Measurements from ENCODE around the genes CLDN1 and GMNC.

DNA sequence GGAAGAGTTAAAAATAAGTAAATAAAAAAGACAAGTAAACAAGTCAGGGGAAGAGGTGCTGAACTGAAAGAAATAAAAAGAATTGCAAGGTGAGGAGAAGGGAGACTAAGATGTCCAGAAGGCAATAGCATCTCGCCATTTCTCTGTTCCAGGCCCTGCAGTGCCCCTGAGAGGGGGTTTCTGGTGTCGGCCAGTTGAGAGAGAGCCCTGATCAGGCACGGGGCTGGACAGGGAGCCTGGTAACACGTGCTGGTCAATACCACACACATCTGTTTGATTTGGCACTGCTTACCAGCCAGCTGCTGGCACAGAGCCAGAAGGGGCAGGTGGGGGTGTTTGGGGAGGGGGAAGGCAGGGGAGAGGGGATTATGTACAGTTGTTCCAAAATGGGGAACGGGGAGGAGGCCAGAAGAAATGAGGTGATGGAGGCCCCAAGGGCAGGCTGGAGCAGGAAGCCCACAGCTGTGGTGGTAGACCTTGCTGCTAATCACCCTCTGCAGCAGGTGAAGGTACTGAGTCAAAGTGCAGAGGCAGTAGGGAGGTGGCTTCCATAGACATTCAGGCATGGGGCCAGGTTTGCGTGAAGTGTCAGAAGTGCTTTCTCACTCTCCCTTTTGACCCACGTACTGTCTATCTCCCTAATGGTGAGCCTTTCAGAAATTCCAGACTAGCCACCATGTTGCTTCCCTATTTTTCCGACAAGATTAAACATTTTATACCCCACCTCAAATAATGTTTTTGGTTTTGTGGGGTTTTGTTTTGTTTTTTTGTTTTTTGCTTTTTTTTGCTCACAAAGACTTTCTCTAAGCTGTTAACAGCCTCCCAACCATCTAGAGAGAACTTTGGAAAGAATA lies 153.5 kb upstream of the LPP start:
- CAGE, long polyA plus RNA: no peak
- RRBS: no CpG with 5 or more reads among the region's 8 CpGs

DNA sequence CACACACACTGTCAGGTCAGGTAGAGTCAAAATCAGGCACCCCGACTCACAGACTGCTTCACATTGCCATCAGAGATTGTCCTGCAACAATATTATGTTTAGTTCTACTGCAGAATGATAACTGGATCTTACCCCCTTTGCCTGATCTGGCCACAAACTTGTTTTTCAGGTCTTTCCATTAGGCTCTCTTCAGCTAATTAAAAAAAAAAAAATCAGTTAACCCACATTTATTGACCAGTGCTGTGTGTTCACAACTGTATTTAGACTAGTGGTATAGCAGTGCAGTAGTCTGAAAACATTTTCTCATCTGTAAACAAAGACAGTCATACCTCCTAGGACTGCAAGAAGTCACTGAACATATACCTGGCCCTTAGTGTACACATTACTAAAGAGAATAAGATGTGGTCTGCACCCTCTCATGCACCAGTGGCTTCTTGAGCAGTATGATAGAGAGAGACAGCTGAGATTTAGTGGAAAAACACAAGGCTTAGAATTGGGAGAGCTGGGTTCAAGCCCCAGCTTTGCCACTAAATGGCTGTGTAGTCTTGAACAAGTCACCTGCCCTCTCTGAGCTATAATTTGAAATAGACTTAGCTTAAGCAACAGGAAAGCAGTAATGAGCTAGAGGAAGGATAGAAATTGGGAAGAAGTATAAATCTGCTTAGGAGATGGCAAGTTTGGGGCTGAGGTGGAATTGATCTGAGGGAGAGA lies 22.6 kb downstream of the LPP start:
- CAGE, long polyA plus RNA: no peak
- RRBS: no CpG with 5 or more reads among the region's 1 CpG

DNA sequence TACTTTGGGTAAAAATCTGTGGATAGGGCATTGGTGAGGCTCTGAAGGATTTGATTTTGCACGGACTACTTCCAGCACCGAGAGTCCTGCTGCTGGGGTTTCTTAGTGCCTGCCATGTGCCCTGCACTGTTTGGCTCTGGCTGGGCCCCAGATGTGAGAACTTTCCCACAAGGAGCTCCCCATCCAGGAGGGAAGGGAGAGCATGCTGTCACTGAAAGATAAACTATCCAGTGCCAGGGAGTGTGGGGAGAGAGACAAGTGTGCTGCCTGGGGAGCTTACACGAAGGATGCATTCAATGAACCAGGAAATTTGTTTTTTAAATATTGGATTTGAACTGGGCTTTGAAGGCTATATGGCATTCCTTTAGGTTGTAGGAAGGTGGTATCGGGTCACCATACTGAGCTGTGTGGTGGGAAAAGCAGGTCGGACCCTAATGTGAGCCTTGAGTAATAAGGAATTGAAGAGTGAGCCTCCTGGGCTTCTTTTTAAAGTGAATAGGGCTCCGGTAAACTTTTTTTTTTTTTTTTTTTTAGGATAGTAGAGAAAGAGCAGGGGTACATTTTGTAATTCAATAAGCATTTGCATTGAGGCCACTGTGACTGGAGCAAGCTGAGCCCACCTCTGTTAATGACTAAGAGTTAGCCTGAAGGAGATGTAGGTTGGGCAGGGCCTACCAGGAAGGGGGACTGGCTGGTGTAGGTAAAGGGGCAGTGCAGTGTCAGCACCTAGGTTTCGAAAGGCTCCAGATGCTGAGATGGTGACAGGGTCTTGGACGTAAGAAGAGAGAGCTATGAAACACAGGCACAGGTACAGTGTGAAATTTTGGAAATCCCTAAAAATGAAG lies 30.4 kb downstream of the LPP start:
- CAGE, long polyA plus RNA: no peak
- RRBS: no CpG with 5 or more reads among the region's 8 CpGs

- CAGE, long polyA plus RNA: no peak
- RRBS: no CpG with 5 or more reads among the region's 4 CpGs
Measured at GRCh38 chr3:188214313-188215050, 60.5 kb downstream of the LPP start.

- CAGE, long polyA plus RNA: no peak
- RRBS: no CpG with 5 or more reads among the region's 4 CpGs
Measured at GRCh38 chr3:188239403-188240484, 85.8 kb downstream of the LPP start.

DNA sequence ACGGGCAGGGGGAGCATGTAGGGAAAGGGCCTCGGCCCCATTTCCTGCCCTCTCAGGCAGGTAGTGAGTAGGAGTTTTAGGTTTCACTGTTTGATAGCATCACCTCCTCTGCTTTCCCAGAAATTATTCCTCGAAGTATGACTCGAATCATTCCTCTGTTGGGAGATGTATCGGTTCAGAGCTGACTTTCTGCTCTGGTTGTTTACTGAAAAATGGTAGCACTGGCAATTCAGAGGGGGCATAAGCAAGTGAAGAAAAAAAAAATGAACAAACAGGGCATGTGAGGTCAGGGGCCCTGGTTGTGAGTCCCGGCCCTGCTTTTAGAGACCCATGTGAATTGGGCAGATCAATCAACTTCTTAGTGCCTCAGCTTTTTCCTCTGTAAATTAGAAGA lies 130.8 kb downstream of the LPP start:
- CAGE, long polyA plus RNA: no peak
- RRBS: no CpG with 5 or more reads among the region's 6 CpGs

GRCh38 chr3:188468589-188469184 lies 314.7 kb downstream of the LPP start:
- CAGE, long polyA plus RNA: no peak
- RRBS: no CpG with 5 or more reads among the region's 4 CpGs

DNA sequence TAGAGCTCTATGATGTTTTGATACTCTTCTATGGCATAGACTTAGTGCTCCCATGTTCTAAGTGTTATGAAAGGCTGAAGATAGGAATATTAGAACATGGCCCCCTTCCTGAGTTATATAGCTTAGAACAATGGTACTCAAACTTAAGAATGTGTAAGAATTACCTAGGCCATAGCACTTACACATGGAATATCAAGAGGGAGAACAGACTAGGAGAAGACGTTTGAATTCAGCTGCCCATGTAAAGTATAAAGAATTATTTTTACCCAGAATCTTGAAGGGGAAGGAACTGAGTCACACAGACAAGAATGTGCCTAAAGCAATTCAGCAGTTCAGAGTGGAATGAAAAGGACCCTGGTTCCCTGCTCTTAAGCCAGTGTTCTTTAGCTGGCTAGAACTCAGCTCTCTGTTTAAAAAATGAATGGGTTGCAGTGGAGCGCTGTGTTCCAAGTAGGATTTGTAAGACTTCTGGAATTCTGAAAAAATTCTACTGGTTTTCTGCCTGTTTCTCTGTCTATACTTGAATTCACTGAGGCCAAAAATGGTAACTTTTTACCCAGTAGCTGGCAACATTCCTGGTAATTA lies 440.1 kb downstream of the LPP start:
- CAGE, long polyA plus RNA: no peak
- RRBS: no CpG with 5 or more reads among the region's 2 CpGs

GRCh38 chr3:188688550-188689105 lies 483.1 kb upstream of the TPRG1 start:
- CAGE, long polyA plus RNA: no peak
- RRBS: no CpG with 5 or more reads among the region's 3 CpGs

GRCh38 chr3:188701309-188701831 lies 470.4 kb upstream of the TPRG1 start:
- CAGE, long polyA plus RNA: no peak
- RRBS: no CpG with 5 or more reads among the region's 5 CpGs

DNA sequence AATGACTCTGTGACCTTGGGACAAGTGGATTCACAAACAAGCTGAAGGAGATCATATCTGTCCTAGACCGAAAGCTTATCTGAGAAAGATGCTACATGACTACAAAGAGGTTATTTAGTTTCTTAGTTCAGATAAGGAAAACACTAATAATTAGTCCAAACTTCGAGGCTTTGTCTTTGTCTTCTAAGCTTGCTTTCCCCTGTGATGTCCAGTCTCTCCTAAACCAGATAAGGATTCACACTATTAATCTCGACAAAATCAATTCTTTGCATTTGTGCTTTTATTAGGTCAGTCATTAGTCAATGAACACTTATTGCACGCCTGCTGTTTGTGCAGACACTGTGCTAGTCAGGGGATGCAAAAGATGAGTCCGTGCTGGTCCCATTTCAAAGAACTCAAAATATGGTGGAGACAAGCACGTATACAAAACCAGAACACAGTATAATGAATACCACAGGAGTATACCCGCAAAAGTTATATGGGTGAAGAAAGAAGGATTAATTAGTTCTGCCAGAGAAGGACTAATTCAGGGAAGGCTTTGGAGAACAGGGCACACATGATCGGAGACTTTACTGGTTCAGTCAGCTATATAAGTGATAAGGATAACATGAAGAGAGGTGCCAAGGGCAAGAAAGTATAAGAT lies 325.9 kb upstream of the TPRG1 start:
- CAGE, long polyA plus RNA: no peak
- RRBS: no CpG with 5 or more reads among the region's 8 CpGs

GRCh38 chr3:188886128-188887029 lies 285.4 kb upstream of the TPRG1 start:
- CAGE, long polyA plus RNA: no peak
- RRBS: no CpG with 5 or more reads among the region's 4 CpGs

DNA sequence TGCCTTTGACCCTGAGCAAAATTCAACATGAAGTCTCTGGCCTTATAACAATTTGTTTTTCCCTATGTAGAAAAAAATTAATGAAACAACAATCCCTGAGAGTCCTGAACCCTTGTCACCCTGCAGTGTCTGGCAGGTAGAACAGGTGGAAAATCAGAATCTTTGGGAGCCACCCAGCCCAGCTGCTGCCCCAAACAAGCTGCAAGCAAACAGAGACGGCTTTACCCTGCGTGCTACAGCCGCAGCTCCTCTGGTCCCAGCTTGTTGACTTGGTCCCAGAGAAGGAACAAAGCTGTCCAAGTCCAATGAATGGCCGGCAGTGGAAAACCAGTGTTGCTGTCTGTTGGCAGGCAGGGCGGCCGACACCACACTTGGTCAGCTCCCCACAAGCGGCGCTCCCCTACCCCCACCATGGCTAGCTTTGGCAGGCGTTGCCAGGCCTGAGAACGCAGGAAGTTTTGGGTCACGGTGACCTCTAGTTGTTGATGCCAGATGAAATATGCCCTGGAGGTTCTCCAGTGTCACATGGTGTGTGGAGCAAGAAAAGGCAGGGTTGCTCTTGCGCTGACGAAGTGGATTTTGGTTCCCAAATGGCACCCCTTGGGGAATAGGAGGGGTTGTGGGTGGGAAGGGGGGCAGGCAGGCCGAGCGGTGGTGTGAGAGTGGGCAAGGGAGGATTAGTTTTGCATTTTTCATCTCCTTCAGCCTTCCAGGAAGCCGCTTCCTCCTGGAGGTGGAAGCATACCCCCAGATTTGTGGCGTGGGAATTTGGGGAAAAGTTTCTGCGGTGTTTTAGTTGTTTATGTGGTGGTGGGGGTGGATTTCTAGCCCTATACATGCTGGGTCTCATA lies 72.8 kb upstream of the TPRG1 start:
- CAGE, long polyA plus RNA: no peak
- RRBS: no CpG with 5 or more reads among the region's 18 CpGs

- CAGE, long polyA plus RNA: no peak
- RRBS: no CpG with 5 or more reads among the region's 1 CpG
Measured at GRCh38 chr3:189702221-189702636, 71.0 kb downstream of the TP63 start.

DNA sequence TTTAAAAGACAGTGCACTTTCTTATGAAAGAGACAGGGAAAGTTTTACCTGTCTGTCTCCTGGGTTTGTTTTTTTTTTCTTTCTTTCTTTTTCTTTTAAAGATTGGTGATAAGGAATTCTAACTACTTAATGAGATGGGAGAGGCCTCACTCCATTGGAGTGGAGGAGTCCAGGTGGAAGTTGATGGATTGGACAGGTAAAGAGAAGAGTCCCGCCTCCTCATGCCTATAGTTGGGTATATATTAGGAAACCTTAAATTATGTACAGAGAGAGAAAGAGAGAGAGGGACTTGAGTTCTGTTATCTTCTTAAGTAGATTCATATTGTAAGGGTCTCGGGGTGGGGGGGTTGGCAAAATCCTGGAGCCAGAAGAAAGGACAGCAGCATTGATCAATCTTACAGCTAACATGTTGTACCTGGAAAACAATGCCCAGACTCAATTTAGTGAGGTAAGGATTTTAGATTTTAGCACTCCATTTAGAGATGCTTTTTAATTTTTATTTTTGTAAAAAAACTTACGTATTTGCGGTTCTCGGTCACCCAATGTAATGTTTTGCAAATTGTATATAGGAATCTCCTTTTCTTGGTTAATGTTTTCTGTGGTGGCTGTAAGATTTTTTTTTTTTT lies 158.3 kb downstream of the TP63 start:
- CAGE, long polyA plus RNA: no peak
- RRBS: no CpG with 5 or more reads among the region's 5 CpGs

DNA sequence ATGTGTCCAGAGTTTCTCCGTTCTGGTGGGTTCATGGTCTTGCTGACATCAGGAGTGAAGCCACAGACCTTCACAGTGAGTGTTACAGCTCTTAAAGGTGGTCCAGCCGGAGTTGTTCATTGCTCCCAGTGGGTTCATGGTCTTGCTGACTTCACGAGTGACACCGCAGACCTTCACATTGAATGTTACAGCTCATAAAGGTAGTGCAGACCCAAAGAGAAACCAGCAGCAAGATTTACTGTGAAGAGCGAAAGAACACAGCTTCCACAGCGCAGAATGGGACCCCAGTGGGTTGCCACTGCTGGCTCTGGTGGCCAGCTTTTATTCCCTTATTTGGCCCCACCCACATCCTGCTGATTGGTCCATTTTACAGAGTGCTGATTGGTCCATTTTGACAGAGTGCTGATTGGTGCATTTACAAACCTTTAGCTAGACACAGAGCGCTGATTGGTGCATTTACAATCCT lies 185.3 kb downstream of the P3H2 start:
- CAGE, long polyA plus RNA: no peak
- RRBS: no CpG with 5 or more reads among the region's 7 CpGs

DNA sequence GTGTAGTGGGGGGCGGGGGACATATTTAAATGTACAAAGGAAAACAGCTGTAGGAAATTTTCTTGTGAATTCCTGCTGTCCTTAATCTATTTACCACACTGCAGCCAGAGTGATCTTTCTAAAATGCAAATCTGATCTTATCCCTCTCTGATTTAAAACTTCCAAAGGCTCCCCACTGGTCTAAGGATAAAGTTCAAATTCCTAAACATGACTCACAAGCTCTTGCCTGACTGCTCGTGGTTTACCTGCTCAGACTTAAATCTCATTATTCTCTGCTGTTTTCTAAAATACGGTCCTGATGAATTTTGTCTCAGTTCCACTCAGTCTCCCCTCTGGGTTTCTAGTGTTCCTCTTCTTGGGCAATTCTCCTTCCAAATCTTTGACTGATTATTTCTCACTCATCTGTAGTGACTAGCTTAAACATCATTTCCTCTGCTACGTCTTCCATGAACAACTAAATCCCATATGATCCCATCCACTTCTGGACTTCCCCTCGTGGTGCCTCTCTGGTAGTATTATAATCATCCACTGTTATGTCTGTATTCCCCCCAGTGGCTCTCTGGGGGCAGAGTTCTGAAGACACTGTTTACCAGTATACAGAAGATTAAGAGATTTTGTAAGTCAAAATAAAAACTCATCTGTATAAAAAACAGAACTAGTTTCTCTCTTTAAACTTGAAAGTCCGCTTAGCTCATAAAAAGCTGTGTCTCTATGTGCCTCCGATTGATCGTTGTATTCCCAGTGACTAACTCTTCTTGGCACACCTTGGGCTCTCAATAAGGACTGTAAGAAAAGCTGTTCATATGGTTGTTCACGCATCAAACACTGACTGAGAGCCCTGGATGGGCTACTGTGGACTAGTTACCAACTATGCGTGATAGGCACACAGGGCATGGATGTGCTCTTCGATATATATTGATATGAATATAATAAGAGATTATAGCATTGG lies 108.2 kb downstream of the P3H2 start:
- CAGE, long polyA plus RNA: no peak
- RRBS: no CpG with 5 or more reads among the region's 11 CpGs

GRCh38 chr3:190062108-190062782 lies 58.5 kb downstream of the P3H2 start:
- CAGE, long polyA plus RNA: no peak
- RRBS: no CpG with 5 or more reads among the region's 3 CpGs

DNA sequence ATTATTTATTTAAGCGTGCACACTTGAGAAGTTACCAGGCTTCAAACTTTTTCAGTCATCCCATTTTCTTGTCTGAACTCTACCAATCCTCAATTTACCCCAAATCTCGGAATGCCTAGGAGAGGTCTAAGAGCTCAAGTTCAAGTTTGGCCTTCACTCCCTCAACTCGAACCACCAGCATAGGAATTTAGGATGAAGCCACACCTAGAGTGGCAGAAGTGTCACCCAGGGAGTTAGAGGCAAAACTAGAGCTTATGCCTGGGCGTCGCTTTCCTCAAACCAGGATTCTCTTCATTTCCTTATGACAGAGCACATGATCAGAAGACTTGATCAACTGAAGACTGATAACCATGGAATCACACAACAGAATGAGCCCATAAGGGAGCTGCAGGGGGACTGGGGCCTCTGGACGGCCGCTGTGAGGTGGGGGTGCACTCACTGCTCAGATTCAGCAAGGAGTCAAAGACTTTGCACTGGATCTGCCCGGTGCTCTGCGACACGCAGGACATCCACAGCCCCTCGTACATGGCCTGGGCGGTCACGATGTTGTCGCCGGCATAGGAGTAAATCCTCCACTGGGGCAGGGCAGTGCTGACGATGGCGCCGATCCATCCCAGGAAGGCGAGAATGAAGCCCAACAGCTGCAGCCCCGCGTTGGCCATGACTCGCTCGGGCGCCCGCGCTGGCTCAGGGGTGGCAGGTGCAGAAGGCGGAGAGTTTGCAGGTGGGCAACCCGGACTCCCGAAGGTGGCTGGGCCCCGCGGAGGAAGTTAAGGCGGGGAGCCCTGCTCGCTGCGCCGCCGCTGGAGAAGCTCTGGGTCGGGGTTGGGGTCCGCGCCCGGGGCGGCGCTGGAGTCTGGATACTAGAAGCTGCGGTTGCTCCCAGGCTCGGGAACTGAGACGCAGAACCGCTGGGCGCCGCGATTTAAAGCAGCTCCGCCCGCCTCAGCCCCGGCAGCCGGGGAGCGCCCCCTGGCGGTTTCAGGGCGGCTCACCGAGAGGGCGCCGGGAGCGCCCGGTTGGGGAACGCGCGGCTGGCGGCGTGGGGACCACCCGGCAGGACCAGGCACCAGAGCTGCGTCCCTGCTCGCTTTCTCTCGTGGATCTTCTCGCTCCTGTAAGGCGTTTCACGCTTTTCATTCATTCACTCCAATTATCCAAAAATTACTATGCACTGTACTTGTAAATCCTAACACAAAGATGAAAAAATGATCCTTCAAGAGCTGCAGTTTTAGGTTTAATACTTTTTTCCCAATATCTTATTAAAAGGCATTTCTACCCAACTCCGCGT lies at the start of gene CLDN1:
Gene CLDN1 (minus strand): TSS at position 902 of the 1,291 bp plus-strand sequence.
- CAGE, long polyA plus RNA: no peak
- RRBS: 4% methylated on average over 38 of the region's 75 CpGs

GRCh38 chr3:190862168-190863513 lies at the start of gene GMNC:
TSS of gene GMNC (minus strand) at chr3:190862694.
- CAGE, long polyA plus RNA: no peak
- RRBS: 2% methylated on average over 29 of the region's 65 CpGs

All from AG04450 (cell line).